ENCODE results near the gene GPC1.

DNA sequence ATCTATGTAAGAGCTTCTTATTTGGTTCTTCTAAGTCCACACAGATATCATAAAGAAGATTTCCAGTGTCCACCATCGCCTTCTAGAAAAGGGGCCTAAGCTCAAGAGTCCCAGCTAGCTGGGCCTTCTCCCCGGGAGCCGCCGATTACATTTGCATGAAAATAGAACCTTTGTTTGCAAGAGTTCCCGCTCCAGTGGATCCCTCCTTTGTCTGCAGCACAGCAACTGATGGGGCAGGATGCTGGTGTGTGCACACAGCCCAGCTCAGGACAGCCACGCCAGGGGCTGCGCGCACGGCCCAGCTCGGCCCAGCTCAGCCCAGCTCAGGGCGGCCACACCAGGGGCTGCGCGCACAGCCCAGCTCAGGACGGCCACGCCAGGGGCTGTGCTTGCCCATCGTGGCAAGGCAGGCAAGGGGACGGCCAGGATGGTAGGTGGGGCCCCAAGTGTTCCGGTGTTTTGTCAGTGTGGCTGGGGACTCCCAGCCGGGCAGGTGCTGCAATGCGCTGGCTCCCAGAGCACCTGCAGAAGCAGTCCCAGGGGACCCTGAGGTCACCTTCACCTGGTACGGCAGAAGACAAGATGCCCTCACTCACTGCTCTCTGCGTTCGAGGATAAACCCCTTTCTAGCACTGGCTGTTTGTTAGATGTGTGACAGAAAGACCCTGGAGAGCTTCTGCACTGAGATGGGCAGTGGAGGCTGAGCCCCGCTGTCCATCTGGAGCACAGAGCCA, 108.9 kb downstream of the HDAC4 start:
- CAGE, long polyA plus RNA: no peak
- RRBS: no CpG with 5 or more reads among the region's 24 CpGs

DNA sequence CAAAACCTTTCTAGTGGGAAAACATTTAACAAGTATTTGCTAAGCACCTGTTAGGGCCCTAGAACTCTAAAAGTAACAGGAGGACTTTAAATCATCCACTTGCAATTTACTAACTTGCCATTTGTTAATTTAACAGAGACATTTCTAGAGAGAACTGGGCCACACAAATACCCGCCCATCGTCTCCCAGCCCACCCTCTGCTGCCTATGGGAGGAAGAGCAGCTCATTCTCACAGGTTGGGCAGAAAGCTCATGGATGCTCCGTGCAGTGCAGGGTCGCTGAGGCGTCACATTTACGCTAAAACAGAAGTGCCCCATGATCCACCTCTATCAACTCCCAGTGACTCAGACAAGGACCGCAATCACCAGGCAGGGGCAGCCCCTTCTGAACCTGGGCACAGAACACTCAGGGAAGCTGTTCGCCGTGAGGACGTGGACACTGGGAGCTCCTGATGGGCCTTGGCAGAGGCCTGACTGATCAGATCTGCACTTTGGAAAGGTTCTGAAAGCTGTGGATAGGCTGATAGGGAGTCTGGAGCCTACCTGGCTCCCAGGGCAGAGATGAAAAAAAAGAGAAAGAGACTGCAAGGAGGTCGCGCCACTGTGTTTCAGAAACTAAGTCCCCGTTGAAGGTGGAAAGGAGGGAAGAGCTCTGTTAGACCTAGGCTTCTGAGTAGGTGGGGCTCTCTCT, 106.8 kb downstream of the HDAC4 start:
- CAGE, long polyA plus RNA: no peak
- RRBS: no CpG with 5 or more reads among the region's 13 CpGs

- CAGE, long polyA plus RNA: no peak
- RRBS: no CpG with 5 or more reads among the region's 4 CpGs
These were observed 105.5 kb downstream of the HDAC4 start for GRCh38 chr2:239295368-239295690.

- CAGE, long polyA plus RNA: no peak
- RRBS: no CpG with 5 or more reads among the region's 15 CpGs
These were observed 103.2 kb downstream of the HDAC4 start for GRCh38 chr2:239297448-239298163.

DNA sequence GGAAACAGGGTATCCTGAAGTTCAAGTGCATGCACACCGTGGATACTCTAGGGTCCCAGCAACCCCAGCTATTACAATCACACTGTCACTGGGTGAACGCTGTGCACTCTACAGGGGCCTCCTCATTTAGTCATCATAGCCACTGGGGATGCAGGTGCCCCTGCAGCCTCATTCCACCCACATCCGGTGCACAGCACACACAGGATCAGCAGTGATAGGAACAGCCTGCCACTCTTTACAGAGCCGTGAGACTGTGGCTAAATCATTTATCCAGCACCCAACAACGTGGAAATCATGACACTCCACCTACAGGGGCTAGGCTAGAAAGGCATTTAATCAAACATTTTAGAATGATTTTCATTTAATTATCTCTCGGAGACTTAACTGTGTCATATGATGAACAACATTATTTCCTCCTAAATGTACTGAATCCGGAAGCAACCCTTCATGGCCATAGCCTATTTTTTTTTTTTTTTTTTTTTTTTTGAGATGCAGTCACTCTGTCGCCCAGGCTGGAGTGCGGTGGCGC, 102.4 kb downstream of the HDAC4 start:
- CAGE, long polyA plus RNA: no peak
- RRBS: 100% methylated on average over 1 of the region's 10 CpGs

- CAGE, long polyA plus RNA: no peak
- RRBS: no CpG with 5 or more reads among the region's 20 CpGs
These were observed 95.8 kb downstream of the HDAC4 start for GRCh38 chr2:239304811-239305528.

DNA sequence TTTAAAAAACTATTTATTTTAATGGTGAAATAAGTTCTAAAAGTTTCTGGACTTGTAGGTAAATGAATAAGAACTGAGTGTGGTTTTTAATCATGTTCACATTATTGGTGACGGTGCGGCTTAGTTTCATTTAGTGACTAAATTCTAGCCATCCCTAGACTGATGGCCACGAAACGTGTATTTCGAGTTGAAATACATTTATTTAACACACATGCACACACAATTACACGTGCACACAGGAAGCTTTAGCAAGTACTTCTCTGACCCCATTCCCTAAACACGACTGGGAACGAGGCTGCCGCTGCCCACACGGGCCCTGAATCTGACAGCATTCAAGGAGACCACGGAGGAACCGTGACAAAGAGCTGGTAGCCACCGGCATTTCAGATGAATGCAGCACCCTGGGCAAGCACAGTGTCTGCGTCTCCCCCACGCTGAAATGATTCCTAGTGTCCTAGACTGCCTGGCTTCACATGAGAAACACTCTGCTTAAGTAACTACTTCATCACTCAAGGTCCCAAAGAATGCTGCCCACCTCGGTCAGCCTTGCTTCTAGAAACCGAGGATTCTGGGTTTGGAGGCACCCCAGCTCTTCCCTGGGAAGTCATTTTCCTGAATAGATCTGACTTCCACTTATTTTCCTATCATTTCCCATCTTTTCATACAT, 95.1 kb downstream of the HDAC4 start:
- CAGE, long polyA plus RNA: no peak
- RRBS: no CpG with 5 or more reads among the region's 17 CpGs

DNA sequence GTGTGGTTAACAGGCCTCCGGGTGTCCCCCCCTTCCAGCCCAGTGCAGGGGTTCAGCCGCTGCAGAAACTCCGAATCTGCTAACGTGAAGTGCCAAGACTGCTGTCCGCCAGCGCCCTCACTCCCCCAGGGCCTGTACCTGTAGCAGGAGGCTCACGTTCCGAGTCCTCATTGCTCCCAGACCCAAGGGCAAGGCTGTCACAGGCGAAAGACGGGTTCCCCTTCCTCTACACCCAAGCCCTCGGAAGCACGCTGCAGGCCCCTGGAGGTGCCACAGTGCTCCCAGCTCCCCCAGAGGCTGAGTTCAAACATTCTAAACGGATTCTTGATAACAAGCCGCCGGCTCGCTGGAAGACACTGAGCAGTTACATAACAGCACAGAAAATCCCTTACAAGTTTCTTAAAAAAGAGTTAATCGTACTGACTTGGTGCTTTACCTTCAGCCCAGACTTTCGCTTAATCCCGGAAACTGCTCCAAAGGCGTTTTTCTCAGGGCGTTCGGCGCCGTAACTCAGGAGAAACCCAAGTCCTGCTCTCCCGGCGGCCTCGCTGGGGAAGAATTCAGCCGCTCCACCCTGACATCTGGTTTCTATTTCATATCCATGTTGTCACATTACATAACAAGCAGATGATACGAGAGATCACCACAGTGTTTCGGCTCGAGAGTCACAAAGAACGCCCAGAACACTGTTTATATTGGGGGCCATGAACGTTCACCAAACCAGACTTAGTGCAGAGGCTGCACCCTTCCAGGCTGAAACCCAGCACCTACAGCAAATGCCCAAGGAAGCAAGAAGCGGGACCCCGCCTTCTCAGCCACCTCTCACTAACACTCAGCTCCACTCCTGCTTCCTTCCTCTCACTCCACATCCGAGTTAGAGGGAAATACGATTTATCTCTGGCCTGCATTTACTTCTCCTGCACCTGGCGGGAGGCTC, 91.9 kb downstream of the HDAC4 start:
- CAGE, long polyA plus RNA: no peak
- RRBS: 6% methylated on average over 9 of the region's 38 CpGs

DNA sequence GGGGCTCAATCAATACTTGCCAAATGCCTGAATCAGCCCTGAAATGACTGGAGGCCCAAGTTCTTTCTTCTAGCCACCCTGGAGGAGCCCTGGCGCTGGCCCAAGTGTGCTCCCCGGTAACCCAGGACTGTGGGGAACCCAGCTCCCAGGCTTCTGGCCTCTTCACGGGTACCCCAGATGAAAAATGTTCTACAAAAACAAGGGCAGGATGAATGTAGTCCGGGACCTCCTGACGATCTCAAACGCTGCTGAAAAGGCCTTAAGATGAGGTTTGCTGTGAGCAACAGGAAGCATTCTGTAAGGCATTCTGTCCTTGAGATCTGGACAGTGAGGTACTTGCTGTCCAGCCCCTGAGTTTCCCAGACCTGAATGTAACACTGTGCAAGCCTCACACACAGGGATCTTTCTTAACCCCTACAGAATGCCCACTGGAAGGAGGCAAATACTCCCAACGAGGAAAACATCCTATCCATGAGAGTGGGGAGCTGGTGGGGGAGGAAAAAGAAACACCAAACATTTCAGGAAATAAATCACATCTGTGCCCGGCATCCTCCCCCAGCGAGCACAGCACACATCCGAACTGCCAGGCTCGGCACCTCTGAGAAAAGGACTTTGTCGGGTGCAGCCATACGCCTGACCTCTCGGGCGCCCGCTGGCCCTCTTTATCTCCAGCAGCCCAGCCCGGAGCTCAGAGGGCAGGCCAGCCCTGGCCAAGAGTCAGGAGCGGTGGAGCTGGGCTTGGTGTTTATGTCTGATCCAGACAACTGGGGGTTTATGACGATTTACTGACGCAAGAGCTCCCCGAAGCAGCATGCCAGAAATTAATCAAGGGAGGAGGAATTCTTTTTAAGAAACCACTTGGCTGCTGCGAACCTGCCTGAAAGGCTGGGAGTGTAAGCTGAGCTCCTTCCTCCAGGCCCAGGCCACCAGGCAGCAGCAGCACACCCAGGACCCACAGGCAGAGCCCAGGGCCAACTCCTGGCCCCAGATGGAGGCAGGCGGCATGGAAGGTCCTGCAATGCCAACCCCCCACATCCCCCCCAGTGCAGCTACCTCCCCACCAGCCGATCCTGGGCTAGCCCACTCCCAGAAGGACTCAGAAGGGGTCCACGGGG, 72.4 kb downstream of the HDAC4 start:
- CAGE, long polyA plus RNA: no peak
- RRBS: 65% methylated on average over 2 of the region's 25 CpGs

GRCh38 chr2:239378661-239379155, 22.1 kb downstream of the HDAC4 start:
- CAGE, long polyA plus RNA: no peak
- RRBS: 100% methylated on average over 2 of the region's 12 CpGs

GRCh38 chr2:239396722-239397883, 3.7 kb downstream of the HDAC4 start:
- CAGE, long polyA plus RNA: no peak
- RRBS: no CpG with 5 or more reads among the region's 26 CpGs

GRCh38 chr2:239400349-239400705, 493 bp downstream of the HDAC4 start:
- CAGE, long polyA plus RNA: no peak
- RRBS: 2% methylated on average over 48 of the region's 62 CpGs

DNA sequence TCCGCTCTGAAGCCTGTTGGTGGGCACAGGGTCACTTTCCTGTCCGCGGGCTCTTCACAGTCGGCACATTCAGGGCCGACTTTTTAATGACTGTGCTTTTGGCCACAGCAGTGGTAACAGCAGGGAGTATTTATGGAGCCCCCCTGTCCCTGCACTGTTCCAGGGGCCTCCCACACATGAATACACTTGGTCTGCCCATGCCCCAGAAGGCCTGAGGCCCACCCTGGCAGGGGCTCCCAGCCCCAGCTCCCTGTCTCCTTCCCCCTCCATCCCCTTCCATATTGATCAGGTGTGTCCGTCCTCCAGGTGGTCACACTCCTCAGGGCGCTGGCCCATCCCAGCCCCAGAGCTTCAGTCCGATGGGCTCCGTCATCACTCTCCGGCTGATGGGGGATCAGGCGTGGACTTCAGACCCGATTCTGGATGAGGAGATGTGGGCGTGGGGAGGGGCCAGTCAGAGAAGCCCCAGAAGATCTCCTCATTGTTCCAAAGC, 279.8 kb downstream of the NDUFA10 start:
- CAGE, long polyA plus RNA: no peak
- RRBS: no CpG with 5 or more reads among the region's 13 CpGs

GRCh38 chr2:240259091-240259529, 118.7 kb upstream of the OTOS start:
- CAGE, long polyA plus RNA: no peak
- RRBS: no CpG with 5 or more reads among the region's 11 CpGs

DNA sequence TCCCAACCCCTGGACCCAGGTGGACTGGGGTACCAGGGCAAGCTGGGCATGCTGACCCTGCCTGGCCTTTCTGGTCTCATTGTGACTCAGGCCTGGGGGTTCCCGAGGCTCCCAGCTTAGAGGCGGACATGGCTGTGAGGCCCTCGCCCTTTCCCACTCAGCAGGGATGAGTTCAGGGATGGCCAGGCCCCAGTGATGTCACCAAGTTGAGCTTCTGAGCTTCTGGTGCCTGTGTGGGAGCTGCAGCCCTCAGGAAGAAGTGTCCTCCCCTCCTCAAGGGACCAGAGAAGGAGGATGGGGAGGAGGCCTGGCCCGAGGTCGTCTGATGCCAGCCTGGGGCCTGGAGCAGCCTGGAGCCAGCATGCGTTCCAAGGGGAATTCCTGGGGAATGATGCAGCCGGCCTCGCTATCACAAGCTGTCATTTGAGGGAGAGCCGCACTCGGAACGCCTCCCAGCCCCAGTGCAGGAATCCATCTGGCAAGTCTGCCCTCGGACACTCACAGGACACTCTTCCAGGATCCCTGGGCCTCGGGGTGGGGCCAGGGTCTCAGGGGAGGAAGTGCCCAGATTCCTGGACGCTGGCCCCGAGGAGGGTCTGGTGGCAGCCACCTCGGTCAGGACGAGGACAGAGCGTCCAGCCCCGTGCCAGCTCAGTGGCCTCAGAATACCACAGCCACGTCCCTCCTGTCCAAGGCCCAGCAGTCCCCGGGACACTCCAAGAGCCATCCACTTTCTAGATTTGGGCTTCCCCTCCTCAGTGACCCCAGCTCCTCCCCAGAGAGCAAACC, 61.2 kb upstream of the GPC1 start:
- CAGE, long polyA plus RNA: no peak
- RRBS: no CpG with 5 or more reads among the region's 21 CpGs

GRCh38 chr2:240435104-240436137, at the start of gene GPC1:
TSS of gene GPC1 (plus strand) at chr2:240435663.
- CAGE, long polyA plus RNA: no peak
- RRBS: 1% methylated on average over 98 of the region's 152 CpGs

- CAGE, long polyA plus RNA: no peak
- RRBS: no CpG with 5 or more reads among the region's 28 CpGs
These were observed 29.2 kb downstream of the GPC1 start for GRCh38 chr2:240464623-240465159.

GRCh38 chr2:240465338-240466598, 30.3 kb downstream of the GPC1 start:
- CAGE, long polyA plus RNA: no peak
- RRBS: 74% methylated on average over 18 of the region's 49 CpGs

- CAGE, long polyA plus RNA: no peak
- RRBS: no CpG with 5 or more reads among the region's 8 CpGs
These were observed 60.1 kb downstream of the ANKMY1 start for GRCh38 chr2:240497433-240498307.

GRCh38 chr2:240564827-240565210, 3.5 kb upstream of the RNPEPL1 start:
- CAGE, long polyA plus RNA: no peak
- RRBS: no CpG with 5 or more reads among the region's 7 CpGs